Epithelial cell of esophagus (primary cell): Measurements from ENCODE around the genes CYP26C1, FFAR4 and ACSM6.

DNA sequence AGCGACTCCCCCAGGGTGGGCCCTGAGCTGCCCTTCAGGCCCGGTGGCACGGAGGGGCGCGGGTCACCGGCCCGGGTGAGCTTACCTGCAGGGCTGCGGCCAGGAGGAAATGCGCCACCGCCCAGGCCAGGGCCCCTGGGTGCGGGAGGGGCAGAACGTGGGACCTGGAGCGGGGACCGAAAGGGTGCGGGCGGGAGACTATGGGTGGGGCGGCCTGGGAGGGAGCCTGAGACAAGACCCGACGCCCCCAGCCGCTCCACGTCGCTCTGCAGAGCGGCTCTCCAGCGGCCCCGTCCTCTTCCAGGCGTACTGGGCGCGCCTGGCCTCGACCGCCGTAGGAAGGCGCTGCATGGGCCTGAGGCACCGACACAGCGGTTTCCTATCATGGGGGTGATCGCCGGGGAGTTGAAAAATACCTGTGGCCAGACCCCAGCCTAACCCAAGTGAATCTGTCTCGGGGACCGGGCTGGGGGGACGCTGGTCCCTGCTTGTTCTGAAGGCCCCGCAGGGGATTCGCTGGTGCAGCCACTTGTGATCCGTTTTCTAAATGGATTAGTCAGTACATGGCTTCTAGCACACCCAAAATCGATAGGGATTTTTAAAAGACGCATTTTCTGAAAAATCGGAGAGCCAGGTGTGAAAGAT is 122.3 kb downstream of the BTAF1 start:
- RRBS = 31% methylated on average over 3 of the region's 45 CpGs

DNA sequence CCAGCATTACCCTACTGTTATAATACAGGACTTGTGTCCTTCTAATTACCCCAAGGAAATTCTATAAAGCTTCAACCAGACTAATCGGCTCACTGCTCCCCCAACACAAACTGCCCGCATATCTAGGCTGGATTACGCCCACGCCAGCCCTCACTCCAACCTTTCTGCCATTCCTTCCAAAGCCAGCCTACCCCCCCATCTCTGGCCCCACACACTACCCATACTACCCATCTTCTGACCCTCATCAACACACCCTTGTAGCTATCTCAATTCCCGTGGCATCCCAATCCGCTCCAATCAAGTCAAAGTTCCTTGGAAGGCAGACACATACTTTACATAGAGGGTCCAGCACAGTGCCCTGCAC is 1.3 kb downstream of the IDE start:
- RRBS = no CpG with 5 or more reads among the region's 6 CpGs

DNA sequence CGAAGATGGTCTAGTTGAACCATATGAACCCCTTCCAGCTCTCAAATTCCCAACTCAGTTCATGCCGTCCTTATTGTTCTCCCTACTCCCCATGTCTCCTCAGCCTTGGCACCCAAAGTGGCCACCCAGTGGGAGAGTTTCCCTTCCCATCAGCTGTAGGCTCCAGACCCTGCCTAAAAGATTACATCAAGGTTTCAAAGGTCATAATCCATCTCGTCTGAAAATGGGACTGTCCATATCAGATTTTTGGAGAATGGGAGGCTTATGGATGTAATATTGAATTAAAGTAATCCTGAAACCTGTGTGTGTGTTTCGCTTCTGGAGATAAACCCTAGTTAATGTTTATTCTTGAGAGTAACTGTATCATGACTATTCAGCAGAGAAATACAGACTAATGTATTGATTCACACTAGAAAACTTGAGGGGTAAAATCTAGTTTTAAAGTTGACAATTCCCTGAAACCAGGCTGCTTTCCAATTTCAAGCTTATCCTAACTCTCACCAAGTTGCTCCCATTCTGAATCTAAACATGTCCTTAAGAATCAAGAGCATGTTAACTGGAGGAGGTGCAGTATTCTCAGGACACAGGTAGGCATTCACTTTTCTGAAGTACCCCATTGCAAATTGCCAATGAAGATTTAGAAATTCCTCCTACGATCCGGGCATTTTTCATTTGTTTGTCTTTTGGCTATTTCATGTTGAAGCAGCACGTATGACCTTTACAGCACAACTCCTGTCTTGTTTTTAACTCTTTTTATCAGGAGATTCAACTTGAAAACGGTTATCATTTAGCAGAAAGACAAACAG is 7.5 kb downstream of the HHEX start:
- RRBS = no CpG with 5 or more reads among the region's 8 CpGs

DNA sequence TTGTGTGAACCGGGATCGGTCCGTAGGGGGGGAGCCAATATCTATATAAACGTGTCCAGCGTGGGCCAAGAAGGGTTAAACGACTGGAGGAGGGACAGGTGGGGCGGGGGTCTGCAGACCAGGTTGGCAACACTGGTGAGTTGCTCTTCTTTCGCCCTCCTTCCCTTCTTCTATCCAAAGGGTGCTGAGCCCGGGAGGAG is at the start of gene CYP26C1:
Gene CYP26C1 (plus strand): TSS at position 72 of the 200 bp plus-strand sequence.
- RRBS = no CpG with 5 or more reads among the region's 9 CpGs

DNA sequence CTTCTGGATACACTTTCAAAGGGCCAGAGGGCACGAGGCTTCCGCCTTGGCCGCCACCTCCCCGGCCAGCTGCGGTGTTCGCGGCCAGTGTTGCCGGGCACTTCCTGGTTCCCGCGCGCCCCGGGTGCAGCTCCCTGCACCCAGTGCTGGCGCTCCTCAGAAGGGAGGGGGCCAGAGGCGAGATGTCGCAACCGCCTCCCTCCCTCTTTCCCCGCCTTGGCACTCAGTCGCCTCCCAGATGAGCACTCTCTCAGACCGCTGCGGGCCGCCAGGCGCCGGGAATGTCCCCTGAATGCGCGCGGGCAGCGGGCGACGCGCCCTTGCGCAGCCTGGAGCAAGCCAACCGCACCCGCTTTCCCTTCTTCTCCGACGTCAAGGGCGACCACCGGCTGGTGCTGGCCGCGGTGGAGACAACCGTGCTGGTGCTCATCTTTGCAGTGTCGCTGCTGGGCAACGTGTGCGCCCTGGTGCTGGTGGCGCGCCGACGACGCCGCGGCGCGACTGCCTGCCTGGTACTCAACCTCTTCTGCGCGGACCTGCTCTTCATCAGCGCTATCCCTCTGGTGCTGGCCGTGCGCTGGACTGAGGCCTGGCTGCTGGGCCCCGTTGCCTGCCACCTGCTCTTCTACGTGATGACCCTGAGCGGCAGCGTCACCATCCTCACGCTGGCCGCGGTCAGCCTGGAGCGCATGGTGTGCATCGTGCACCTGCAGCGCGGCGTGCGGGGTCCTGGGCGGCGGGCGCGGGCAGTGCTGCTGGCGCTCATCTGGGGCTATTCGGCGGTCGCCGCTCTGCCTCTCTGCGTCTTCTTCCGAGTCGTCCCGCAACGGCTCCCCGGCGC is at the start of gene FFAR4:
Gene FFAR4 (plus strand): TSS at position 226 of the 841 bp plus-strand sequence.
- RRBS = 0% methylated on average over 1 of the region's 86 CpGs

GRCh38 chr10:94252210-94253005 is 110.3 kb downstream of the NOC3L start:
- RRBS = no CpG with 5 or more reads among the region's 12 CpGs

- RRBS = no CpG with 5 or more reads among the region's 12 CpGs
Observed at GRCh38 chr10:94358033-94359321, 4.3 kb downstream of the NOC3L start.

GRCh38 chr10:95070102-95070816 is 962 bp upstream of the CYP2C8 start:
- RRBS = no CpG with 5 or more reads among the region's 6 CpGs

- RRBS = 2% methylated on average over 30 of the region's 95 CpGs
Observed at GRCh38 chr10:95183194-95184535, 10.4 kb upstream of the ACSM6 start.

- RRBS = no CpG with 5 or more reads among the region's 1 CpG
Observed at GRCh38 chr10:95193977-95194473, at the start of gene ACSM6. Gene ACSM6 (plus strand): TSS chr10:95194238.

DNA sequence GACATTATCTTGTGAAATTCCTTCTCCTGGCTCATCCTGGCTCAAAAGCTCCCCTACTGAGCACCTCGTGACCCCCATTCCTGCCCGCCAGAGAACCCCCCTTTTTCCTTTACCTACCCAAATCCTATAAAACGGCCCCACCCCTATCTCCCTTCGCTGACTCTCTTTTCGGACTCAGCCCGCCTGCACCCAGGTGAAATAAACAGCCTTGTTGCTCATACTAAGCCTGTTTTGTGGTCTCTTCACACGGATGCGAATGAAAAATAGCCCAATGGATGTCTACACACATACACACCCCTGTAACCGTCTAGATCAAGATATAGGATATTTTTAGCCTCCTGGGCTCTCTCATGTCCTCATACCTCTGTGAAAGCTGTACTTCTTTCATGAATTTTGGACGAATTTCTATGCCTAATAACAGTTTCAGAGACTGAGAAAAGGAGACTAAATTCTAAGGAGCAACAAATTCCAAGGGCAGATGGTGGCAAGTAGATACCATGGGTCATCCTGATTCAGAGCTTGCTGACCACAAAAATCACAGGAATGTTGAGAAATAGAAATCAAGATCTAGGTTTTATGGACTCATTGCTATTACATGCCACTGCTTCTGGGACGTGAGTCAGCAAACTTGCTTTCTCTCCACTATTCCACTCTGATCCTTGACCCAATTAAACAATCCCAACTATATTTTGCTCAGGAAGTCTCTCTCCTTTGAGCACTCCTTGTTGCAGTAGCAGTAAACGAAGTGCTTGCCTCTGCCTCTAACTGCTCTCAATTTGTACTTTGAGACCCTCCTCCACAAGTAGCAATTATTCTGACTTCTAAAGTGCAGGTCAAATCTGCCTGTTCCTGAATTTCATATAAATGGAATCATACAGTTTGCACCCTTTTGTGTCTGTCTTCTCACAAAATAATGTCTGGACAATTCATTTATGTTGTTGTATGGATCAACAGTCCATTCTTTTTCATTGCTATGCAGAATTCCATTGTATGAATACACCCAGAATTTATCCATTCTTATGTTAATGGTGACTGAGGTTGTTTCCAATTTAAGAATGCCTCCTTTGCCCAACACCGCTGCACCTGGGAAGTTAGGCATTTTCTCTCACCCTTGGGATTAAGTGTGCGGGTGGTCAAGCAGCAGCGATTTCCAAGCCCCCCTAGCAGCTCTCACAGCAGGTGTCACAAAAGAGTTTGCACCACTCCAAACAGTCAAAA is 35.7 kb downstream of the ACSM6 start:
- RRBS = no CpG with 5 or more reads among the region's 15 CpGs

- RRBS = no CpG with 5 or more reads among the region's 16 CpGs
Observed at GRCh38 chr10:95231305-95231796, 37.3 kb downstream of the ACSM6 start.

DNA sequence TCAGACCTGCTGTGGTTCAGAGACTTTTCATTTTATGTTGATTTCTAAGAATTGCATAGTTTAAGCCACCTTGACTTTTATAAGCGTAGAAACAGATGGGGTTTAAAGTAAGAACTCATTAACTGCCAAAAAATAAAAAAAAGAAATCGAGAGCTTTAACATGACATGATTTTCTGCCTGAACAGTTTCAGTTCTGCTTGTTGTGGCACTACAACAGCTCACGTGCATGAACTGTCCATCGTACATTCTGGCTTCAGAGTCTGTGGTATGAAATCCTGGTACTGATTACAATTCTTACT is 42.1 kb downstream of the ACSM6 start:
- RRBS = no CpG with 5 or more reads among the region's 4 CpGs

DNA sequence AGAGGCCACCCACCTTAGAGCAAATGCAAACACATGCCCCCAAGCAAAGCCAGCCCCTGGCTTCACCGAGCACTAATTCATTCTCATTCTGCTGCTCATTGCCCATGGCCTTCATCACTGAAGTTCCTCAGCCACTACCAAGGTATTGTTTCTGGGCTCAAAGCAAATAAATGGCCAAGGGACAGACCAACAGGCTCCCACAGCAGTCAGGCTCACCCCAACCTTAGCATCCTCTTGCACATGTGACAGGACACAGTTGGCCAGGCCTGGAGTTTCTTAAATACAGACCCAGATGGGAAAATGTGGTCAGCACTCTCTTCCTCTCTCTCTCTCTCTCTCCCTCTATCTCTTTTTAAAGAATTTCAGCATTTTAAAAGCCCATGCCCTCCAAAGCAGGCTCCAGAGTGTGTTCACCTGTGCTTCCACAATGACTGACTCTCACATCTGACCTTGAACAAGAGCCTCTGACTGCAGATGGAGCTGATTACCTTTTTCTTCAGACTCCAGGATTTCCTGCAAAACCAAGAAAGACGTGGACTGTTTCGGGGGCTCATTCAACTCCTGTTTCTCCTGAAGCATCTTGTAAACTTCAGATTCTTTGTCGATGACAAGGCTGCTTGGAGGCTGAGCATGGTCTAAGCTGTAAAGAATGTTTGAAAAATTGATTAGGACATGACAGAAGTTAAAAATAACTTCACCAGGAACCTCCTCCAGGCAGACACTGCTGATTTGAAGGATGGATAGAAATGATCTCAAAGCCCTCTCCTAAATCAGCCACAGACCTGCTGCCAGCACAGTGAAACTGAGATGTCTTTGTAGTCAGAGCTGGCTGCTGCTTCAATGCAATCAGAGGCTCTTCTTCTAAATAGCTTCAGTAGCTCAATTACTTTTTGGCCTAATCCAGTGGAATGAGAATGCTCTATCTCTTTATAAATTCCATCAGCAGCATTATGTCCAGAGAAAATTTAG is 43.8 kb downstream of the PDLIM1 start:
- RRBS = no CpG with 5 or more reads among the region's 4 CpGs

GRCh38 chr10:95357446-95357823 is 66.6 kb upstream of the PDLIM1 start:
- RRBS = no CpG with 5 or more reads among the region's 6 CpGs

DNA sequence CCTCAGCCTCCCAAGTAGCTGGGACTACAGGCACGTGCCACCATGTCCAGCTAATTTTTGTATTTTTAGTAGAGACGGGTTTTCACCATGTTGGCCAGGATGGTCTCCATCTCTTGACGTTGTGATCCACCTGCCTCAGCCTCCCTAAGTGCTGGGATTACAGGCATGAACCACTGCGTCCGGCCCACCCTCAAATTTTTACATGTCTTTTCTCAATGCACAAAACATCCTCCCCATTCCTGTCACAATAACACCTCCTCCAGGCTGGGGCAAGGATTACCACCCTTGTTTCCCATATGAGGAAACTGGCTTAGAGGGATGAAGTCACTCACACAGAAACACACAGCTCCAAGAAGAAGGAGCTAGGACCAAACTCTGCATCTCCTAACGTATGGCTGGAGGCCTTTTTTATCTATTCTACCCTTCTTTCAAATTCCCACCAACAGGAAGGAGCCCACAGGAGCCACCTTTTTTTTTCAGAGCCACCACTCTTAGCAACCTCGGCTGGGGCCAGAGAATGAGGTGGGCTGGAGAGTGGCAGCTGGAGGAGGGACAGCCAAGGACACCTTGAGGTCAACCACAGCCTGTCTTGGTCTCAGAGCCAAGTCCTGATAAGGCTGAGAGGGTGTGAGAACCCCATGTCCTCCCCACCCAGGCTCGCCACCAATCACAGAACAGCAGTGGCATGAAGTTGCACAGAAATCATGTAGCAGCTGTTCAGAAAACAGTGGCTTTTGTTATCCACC is 113.0 kb upstream of the PDLIM1 start:
- RRBS = no CpG with 5 or more reads among the region's 8 CpGs

- RRBS = no CpG with 5 or more reads among the region's 3 CpGs
Observed at GRCh38 chr10:95421740-95422193, 131.0 kb upstream of the PDLIM1 start.

GRCh38 chr10:95445821-95446247 is 115.3 kb downstream of the SORBS1 start:
- RRBS = no CpG with 5 or more reads among the region's 6 CpGs

DNA sequence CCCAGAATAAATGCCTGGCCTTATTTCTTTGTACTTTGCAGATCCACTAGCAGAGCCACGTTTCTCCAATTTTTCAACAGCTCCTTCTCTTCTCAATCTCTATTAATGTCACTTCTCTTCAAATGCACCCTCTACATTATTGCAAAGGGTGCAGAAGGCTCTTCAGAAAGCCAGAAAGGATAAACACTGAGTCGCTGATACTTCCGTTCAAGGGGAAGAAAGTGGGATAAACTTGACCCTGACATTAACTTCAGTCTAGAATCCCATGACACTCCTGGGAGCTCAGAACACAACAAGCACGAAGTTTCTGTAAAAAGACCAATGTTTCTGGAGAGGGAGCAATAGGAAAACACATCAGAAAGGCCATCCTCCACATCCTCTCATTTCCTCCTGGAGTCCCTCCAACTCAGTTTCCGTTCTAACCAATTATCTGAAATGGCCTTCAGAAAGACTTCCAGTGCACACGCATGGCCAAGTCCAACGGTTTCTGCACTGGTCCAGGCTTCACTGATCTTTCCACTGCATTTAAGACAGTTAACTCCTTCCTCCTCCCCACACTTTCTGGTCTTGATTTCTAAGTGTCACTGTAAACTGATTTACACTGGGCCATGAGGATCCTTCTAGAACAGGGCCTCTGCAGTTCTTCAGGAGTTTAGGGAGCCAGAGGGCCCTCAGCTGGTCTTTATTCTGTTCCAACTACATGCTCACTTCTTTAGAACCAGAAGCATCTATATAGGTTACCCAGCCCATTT is 113.4 kb downstream of the SORBS1 start:
- RRBS = no CpG with 5 or more reads among the region's 7 CpGs